ENCODE data around the genes MAGEF1, MAP3K13, ETV5, DGKG and ST6GAL1.

GRCh38 chr3:184364737-184365678 lies 3.5 kb downstream of the POLR2H start:
- RRBS: no CpG with 5 or more reads among the region's 8 CpGs

GRCh38 chr3:184575429-184576279 lies 14.1 kb downstream of the EPHB3 start:
- RRBS: no CpG with 5 or more reads among the region's 21 CpGs

DNA sequence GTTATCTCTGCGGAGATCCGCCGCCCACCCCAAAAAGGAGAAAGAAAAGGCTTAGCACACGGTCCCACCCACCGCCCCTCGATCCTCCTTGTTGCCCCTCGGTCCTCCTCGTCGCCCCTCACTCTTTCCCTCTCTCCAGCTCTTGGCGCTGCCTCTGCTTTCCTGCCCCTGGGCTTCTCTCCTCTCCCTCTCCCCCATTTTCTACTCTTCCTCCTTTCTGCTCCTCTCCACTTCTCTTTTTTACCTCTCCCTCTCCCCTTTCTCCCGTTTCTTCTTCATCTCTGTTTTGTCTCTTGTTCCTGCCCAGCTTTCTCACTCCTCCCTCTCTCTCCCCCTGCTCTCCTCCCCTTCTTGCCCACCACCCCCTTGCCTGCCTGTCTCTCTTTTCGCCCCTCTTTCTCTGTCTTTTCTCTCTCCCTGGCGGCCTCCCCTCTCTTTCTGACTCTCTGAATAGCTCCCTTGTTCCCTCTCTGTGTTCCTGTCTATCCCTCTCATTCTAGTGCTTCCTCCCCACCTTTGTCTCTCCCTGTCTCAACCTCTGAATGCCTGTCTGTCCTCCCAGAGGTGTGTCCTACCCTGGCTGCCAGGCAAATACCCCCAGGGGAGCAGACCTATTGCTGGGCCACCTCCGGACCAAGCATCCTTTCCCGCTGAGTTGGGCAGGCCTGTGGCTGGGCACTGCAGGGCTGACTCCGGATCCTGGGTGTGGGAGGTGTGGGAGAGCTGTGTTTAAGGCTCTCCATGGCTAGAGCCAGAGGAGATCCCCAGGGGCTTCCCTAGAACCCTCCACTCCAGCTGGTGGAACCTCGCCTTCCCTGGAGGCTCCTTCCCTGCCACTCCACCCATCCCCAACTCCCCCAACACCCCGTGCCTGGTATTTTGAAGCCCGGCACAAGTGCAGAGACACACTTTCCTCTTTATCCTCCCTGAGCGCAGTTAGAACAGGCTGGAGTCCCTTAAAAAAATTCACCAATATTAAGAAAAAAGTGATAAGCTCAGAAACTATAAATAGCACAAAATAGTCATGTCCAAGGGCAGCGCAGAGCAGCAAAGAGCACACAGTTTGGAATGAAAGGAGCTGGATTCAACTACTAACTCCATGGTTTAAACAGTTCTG lies 41.1 kb downstream of the EPHB3 start:
- RRBS: 39% methylated on average over 3 of the region's 21 CpGs

DNA sequence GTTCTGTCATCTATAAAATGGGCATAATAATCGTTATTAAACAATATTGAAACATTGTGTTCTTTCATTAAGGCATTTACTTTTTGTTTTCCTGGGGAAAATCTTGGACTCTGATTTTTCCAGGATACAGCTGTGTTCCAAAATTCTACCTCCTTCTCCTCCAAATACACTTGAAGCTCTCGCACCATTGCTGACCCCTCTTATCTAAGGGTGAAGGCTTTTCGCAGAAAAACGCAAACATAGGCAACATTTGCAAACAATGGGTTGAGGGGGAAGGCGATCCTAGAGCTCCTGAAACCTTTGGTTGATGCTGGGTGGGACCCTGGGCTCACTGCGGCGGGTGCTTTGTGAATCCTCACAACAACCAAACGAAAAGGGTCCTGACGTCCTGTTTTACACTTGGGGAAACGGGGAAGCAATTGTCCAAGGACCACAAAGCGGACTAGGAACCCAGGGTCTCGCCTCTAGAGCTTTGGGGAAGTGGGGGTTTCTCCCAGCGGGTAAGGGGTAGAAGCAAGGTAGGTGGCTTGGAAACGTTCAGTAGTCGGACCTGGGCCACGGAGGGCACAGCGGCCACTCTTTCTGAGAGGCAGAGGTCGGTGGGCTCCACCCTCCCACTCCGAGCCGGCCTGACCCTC lies 42.0 kb downstream of the EPHB3 start:
- RRBS: no CpG with 5 or more reads among the region's 20 CpGs

DNA sequence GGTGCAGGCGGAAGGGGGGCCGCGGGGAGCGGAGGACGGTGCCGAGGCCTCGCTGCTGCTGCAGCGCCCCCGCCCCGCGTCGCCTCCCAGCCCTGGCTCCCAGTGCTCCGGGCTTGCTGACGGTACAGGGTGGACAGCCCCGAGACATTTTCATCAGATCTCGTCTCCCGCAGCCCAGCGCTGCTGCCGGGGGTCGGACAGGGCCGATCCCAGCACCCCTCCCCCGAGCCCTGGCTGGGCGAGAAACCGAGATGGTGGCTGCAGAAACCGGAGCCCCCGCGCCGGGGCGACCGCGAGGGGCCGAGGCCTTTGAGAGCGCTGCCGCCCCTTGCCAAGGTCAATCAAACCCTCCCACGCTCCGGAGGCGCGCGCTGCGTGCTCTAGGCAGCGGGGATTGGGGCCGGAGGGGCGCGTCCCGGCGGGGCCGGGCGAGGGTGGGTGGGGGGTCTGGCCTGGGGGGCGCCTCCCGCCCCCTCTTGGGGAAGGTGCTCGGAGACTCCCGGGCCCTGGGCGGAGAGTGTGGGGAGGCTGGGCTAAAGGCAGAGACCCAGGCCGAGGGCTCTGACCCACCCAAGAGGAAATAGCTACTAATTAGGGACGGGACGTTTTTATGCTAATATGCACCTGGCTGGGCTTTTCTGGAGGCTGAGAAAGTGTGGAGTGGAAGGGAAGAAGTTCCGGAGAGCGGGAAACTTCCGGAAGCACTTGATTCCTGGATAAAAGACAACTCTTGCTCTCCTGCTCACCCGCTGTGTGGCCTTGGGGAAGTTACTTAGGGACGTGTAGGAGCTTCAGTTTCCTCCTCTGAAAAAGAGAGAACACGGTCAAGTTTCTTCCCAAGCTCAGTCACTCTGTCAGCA lies 42.7 kb downstream of the EPHB3 start:
- RRBS: 2% methylated on average over 31 of the region's 62 CpGs

DNA sequence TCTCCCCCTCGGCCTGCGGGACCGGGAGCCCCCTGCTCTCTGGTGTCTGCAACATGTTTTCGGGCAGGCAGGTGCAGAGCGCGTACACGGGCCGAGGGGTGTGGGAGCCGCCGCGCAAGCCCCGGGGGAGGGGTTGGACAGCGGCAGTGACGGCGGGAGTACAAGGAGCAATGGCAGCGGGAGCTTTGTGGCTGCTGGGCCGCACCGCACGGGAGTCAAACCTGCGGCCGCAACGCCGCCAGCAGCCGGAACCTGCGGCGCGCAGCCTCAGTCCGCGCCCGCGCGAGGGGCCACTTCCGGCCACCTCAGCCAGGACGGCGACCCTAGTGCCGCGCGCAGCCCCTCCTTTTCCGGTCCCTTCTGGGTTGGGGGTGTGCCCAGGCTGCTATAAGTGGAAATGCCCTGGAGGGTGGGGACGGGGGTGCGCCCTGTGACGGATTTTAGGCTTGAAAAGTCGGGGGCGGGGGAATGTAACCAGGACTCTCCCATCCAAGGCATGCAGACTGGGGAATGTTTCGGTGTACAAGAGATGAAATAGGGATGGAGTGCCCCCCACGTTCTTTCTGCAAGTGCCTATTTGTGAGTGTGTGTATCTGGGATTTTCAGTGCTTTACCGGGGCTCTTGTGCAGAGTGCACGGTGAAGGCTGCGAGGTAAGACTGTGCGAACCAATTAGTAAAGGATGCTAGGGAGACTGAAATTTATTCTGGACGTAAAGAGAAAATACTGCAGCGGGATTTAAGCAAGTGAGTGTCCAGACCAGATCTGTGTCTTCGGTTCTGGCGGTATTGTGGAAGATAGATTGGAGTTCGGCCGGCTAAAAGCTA lies at the start of gene MAGEF1:
MAGEF1 (minus strand) TSS at position 298 of the 826 bp plus-strand sequence.
- RRBS: 2% methylated on average over 20 of the region's 56 CpGs

DNA sequence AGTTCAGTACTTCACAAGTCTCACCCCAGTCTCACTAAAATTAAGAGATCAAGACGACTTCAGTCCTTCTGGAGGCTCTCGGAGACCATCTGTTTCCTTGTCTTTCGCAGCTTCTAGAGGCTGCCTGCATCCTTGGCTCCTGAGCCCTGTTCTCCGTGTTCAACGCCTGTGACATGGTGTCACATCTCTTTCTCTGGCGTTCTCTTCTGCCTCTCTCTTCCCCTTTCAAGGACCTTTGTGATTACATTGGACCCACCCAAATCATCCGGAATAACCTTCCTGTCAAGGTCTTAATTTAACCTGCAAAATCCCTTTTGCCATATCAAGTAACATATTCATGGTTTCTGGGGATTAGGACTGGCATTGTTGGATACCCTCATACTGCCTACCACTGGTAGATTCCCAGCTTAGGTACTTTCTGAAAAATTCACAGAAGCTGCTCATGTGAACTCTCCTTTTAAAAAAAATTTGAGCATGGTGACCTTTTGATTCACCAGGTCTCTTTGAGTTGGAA lies 8.3 kb downstream of the VPS8 start:
- RRBS: no CpG with 5 or more reads among the region's 7 CpGs

- RRBS: no CpG with 5 or more reads among the region's 51 CpGs
Measured at GRCh38 chr3:185153308-185154053, 621 bp upstream of the C3orf70 start.

DNA sequence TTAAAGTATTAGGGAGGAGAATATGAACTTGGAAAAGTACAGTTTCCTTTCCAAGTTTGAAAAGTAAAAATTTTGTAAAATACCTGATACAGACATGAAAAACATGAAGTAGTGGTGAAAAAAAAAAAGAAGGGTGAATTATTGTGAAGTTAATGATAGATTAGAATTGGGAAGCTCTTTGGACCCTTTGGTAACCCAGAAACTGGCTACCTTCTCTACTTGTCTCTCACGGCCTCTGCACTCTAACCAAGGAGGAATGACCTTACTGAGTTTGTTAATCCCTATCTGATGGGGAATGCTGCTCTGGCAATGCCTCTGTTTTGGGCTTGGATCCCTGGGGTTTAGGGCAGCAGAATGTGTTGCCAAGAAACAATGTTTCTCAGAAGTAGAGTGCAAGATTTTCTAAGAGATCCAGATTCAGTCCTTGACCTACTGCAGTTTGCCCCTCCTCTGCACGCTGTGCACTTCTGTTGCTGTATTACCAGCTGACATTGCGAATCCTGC lies 49.3 kb upstream of the MAP3K13 start:
- RRBS: no CpG with 5 or more reads among the region's 3 CpGs

GRCh38 chr3:185362746-185363947 lies at the start of gene MAP3K13:
Gene MAP3K13 (plus strand): TSS chr3:185363136.
- RRBS: no CpG with 5 or more reads among the region's 25 CpGs

- RRBS: no CpG with 5 or more reads among the region's 6 CpGs
Measured at GRCh38 chr3:185600284-185600955, 14.3 kb downstream of the SENP2 start.

- RRBS: 88% methylated on average over 2 of the region's 14 CpGs
Measured at GRCh38 chr3:185649337-185649950, 63.3 kb downstream of the SENP2 start.

DNA sequence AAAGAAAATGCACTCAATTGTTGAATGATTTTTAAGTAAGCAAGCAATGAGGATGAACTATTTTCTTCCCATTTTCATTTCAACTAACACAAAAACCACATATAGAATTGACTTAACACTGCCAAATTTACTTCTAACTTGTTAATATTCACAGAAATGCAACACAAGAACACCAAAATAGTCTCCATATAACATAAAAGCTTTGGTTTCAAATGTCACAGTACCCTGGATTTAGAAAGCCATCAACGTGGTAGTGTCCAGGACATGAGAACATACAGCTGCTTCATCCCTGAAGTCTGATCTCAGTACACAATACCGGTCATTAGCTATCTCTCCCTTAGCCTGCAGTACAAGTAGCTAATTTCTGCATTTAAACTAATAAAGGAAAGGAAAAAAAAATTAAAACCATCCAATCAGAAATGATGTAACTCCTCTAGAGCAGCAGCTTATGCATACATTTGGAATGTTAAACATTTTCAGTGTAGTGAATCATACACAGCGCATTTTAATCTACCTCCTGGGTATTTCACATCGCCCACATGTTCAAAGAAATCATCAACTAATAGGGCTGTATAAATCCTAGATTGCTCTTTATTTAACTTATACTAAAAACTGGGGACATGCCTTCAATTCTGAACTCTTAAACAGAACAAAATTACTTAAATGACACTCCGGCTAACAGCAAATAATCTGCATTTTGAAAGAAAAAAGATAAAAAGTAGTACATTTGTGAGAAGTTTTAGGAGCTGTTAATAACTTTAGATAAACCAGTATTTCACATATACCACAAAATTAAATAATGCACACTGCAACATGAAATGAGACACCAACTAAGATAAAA lies 3.8 kb downstream of the IGF2BP2 start:
- RRBS: no CpG with 5 or more reads among the region's 5 CpGs

GRCh38 chr3:186108257-186109330 lies at the start of gene ETV5:
Gene ETV5 (minus strand): TSS chr3:186109089.
- RRBS: 2% methylated on average over 36 of the region's 100 CpGs

DNA sequence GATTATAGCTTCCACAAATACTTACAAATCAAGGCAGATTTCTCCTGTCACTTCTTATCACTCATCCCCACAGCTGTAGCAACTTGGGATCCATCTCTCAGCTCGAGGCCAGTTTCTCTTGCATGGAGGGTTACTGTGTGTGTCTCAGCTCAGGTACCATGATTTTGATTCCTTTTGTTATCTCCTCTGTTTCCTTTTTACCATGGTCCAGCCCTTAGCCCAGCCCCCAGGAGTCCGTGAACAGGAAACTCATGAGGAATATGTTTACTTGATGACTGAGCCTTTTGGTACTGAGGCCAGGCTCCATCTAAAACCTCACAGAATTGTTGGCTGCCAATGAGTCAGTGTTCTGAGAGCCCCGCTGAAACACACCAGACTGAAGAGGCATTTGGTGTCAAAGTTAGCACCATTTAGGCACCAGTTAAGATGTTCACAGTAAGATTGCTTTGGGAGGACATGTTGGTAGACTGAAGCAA lies 80.9 kb downstream of the DGKG start:
- RRBS: no CpG with 5 or more reads among the region's 3 CpGs

DNA sequence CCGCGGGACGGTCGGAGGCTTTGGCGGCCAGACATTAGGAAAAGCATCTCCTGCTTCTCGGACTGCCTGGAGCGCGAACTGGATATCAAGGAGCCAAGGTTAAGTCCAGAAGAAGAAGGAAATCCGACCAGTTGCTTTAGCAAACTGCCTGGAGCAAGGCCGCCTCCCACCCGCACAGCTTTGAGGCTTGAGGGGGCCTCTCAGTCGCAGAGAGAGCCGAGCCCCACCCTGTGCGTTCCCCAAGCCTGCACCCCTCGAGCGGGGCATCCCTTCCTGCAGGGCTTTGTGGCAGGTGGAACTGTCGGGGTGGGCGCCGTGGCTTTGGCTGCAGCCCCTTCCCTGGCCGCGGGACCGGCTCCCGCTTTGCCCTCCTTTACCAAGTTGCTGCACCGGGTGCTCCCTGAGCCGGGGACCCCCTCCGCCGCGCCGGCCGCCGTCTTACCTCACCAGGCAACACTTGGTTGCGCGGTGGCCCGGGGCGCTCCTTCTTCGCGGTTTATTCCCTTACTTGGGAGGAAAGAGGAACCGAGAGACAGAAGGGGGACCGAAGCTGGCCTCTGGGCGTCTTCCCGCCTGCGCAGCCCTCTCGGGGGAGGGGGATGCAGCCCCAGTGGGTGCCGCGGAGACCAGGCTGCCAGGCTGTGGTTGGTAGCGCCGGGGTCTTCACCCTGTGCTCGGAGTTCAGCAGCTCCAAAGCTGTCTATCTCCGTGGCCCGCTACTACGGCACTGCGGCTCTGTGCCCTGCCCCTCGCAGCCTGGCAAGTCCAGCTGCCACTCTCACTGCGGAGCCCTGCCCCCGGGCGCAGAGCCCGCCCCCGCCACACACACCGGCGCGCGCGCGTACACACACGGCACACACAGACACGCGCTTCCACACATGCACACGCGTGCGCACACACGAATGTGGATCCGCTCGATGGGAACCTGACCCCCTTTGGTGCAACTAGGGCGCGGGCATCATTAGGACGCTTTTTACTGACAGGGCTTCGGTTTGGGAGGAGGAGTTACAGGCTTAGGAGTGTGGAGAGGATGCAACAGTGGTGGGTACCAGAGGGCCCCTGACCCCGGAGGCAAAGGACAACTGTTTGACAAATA lies at the start of gene DGKG:
DGKG (minus strand) TSS at position 731 of the 1,096 bp plus-strand sequence.
- RRBS: 4% methylated on average over 7 of the region's 78 CpGs

DNA sequence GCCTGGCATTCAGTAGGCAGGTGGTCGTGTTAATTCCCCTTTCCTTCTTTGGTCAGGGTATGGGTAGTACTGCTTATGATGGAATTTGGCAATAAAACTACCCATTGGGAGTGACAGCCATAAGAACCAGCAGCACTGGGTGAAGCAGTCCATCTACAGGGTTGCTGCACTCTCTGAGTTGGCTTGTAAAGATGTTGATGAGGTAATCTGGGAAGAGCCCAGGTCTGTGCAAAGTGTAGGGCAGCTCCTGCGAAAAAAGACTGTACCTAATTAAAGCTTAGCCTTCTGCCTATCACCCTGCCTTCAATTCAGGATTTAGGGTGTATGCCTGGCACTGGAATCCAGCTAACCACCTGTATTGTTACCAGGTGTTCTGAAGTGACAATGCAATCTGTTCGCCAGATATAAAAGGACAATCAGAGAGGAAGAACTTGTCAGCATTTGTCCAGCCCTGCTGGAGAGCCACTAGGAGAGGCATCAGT lies 4.6 kb upstream of the FETUB start:
- RRBS: no CpG with 5 or more reads among the region's 3 CpGs

- RRBS: no CpG with 5 or more reads among the region's 1 CpG
Measured at GRCh38 chr3:186901166-186901696, 29.1 kb upstream of the ST6GAL1 start.

GRCh38 chr3:186929955-186931154 lies at the start of gene ST6GAL1:
Gene ST6GAL1 (plus strand): TSS chr3:186930526.
- RRBS: 4% methylated on average over 9 of the region's 97 CpGs